Natural killer cell (primary cell): Measurements from ENCODE around the genes EPHB4, MUC12 and NAT16.

DNA sequence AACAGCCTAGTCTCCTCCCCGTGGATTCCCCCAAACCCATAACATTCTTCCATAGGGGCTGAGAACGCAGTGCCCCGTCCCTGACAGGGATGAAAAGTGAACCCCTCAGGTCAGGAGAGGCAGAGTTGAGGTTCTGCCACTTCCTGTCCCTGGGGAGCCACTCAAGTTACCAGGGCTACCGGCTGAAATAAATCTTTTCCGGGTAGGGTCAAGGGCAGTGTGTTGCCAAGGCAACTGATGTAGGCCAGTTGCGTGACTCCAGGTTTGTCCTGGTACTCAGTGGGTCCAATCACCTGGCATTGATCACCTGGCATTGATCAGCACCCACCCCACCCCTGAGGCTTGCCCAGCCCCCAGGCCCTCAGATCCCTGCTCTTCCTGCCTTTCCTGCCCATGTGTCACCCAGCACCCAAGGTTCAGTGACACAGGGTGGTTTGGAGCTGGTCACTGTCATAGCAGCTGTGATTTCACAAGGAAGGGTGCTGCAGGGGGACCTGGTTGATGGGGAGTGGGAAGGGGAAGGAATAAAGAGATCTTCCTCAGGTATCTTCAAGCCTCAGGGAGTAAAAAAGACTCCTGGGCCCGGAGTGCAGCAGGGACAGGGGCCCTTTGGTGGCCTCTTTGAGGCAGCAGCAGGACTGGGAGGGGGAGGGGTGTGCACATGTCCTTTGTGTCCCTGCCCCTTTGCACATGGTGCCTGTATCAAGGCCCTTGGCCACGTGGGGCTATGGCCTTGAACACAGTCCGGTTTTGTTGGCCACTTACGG lies 5.8 kb downstream of the SAP25 start:
- PRO-cap: no peak

DNA sequence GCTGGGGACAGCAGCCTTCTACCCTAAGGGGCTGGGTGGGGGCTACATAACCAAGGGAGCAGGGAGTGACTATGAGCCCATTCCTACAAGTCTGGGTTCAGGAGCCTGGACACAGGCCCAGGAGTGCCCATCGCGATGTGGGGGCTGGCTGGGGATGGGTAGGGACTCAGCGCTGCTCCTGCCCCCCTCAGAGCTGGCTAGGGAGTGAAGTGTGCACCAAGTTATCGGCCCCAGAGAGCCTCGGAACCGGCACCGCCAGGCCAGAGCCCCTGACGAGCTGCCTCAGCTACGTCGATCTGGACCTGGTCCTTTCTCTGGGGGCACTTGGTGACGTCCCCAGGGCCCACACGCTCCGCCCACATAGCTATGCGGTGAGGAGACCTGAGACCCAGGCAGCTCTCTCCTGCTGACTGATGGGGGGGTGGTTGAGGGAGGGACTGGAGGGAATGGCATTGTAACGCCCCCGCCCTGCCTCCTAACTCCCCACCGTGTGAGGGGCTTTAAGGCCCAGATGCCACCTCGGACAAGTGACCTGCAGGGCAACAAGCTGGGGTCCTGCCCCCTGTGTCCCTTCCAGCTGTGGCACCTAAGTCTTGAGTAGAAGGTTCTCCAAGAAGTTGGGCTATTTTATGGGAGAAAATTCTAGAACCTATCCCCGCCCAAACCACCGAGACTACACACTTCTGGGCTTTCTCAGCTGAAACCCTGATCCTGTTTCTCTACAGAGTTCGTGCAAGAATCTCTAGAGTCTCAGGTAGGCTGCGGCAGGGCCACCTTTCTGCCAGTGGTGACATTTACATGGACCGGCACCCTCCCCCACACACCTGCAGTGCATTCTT lies 2.4 kb downstream of the SAP25 start:
- PRO-cap: no peak

DNA sequence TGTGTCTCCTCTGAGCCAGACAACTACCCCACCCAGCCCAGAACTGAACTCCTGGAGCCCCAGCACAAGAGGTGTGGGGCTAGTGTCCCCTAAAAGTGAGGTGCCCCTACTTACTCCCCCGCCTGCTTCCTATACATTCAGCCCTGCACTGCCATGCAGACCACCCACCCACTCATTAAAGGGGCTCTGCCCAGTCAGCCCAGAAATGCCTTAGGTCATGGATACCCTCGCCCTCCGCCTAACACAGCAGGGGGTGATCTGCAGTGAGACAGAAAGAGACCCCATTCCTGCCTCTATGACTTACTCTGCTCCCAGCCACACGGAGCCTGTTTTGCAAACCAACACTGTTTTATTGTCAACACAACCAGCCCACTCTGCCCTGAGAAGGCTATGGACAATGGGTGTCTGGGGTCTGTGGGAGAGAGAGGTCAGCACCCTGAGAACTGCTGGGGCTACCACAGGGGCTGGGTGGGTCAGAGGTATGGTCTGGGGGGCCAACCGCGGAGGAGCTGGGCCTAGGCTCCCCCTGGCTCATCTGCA lies 1.7 kb downstream of the SAP25 start:
- PRO-cap: no peak

- PRO-cap: no peak
Observed at GRCh38 chr7:100584552-100584972, 1.4 kb downstream of the LRCH4 start.

- PRO-cap: bidirectional peak, plus-strand start at chr7:100675639, minus-strand start at chr7:100675515; bidirectional peak, plus-strand start at chr7:100675889, minus-strand start at chr7:100675750; bidirectional peak, plus-strand start at chr7:100676131, minus-strand start at chr7:100676046
Observed at GRCh38 chr7:100675366-100676421, 2.2 kb downstream of the GNB2 start.

- PRO-cap: no peak
Observed at GRCh38 chr7:100685850-100686546, 8.1 kb downstream of the GIGYF1 start.

DNA sequence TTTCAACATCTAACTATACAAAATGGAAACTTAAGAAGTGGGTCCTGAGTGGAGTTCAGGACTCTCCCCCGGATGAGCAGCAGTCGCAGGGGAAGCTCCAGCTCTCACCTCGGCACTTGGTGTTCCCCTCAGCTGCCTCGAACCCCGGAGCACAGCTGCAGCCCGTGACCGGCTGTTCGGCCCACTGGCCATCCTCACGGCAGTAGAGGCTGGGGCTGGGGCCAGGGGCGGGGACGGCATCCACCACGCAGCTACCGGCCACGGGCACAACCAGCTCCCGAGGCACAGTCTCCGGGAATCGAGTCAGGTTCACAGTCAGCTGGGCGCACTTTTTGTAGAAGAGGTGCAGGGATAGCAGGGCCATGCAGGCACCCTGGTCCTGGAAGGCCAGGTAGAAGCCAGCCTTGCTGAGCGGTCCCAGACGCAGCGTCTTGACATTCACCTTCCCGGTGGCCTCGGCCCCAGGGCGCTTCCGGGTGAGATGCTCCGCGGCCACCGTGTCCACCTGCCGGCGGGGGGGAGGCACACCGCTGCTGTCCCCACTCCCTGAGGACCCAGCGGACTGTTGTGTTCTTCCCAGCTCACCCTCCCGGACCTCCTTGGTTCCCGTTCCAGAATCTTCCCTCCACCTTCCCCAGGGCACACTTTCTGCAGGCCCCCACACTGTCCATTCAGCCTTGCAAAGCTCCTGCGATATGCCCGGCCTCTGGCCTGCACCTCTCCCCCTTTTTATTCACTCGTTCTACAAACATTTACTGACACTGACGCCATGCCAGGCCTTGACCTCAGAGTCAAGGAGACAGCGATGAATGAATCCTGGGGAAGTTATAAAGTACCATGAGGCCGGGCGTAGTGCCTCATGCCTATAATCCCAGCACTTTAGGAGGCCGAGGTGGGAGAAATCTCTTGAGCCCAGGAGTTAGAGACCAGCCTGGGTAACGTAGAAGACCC lies 4.9 kb downstream of the EPHB4 start:
- PRO-cap: no peak

DNA sequence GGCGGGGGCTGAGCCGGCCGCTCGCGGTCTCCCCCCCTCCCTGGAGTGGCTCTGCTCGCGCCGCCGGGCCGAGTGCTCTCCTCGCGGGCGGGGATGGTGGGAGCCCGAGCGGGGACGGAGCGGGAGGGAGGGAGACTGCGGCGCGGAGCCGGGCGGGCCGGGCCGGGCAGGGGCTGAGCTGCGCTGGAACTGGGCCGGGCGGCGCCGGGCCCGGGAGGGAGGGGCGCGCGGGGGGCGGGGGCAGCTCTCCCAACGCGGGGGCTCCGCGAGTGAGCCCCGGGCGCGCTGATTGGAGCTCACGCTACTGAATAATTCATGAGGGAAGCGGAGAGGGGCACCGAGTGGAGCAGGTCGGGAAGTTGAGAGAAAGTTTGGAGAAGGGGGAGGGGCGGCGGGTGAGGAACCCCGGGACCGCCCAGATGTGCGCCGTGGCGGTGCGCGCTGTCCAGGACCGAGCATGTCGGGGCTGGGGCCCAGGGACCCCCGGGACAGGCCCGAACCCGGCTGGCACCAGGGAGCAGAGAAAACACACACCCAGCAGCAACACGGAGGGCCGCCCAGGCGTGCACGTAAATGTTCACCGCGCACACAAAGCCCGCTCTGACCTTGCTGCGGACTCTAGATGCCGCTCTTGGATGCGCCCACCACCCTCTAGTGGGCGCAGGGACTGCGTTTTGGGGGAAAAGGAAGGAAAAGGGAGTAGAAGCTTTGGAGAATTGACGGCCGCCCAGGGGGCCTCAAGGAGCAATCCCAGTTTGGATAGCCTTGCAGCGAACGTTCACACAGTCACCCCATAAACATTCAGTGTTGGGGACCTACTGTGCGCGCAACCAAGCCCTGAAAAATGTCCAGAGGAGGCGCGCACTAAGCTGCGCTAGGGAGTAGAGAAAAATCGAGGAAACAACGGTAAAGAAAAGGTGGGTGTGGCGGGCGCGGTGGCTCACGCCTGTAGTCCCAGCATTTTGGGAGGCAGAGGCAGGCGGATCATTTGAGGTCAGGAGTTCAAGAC lies at the start of gene EPHB4:
EPHB4 (minus strand) TSS at position 191 of the 1,009 bp plus-strand sequence.
- PRO-cap: no peak

DNA sequence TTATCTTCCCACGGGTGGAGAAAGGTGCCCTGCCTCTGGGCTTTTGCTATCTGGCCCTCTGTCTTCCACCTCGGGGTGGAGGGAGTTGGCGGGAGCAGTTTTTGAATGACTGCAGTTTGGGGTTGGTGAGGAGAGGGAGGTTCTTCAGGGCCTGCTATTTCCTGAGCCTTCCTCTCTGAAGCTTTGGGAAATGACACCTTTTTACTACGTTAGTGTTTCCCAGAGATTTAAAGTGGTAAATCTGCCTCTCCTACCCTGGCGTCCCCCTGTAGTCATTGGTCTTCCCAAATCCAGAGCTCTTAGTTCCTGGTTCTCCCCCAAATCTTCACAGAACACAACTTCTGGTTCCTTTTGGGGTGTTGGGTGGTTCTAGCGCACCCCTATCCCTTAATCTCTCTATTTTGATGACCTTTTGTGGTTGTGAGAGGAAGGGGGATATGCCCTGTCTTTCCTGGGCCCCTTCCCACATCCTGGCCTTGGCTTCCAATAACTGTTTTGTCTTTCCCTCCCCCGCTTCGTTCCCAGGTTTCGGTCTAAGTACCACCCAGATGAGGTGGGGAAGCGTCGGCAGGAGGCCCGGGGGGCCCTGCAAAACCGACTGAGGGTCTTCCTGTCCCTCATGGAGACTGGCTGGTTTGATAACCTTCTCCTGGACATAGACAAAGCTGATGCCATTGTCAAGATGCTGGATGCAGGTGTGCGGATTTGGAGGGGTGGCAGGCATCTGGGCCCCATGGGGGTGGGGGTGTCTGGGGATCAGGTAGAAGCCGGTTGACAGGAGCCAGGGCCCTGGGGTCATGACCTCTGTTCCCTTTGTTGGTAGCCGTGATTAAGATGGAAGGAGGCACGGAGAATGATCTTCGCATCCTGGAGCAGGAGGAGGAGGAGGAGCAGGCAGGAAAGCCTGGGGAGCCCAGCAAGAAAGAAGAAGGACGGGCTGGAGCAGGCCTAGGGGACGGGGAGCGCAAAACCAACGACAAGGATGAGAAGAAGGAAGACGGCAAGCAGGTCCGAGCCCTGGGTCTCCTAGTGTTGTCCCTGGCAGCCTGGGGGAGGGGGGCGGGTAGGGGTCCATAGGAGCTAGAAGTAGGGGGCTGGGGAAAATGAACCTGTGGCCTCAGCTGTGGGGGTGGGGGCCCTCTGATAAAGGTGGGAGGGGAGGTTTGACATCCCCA lies 5.6 kb downstream of the UFSP1 start:
- PRO-cap: no peak

- PRO-cap: no peak
Observed at GRCh38 chr7:100890098-100890682, 675 bp upstream of the UFSP1 start.

- PRO-cap: no peak
Observed at GRCh38 chr7:100894767-100895396, 806 bp downstream of the ACHE start.

DNA sequence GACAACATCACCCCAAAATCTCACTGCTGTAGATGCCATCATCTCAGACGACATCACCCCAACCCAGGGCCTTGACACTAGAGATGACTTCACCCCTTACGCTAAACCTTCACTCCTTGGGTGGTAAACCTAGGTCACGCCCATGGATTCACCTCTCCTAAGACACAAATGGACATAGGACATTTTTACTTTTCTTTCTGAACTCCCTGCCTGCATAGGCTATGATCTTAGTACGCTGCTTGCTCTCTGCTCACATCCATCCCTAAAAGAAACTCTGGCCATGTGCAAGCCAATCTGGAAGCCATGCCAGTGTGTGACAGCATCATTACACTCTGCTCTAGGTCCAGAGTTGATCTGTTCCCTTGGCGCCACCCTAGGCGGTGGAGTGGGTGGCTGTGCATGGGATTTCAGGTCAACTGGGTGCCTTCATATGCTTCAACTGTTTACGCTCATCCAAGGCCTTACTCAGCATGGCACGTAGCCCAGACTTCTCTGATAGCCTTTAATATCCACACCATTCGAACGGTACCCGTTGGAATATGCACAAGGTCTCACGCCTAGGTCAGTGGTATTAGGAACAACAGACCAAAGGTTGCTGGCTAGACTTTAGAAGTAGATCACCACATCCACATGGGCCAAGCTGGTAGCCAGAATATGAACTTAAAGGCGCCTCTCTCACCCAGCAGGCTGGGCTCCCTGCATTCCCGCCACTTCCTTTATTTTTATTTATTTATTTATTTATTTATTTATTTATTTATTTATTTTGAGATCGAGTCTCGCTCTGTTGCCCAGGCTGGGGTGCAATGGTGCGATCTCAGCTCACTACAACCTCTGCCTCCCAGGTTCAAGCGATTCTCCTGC lies 18.5 kb upstream of the ACHE start:
- PRO-cap: no peak

GRCh38 chr7:100969109-100969862 lies at the start of gene MUC12:
Gene MUC12, plus strand, starts transcription at chr7:100969565.
- PRO-cap: no peak

GRCh38 chr7:101017007-101017927 lies 2.6 kb upstream of the MUC17 start:
- PRO-cap: unidirectional peak, plus-strand start at chr7:101017109; bidirectional peak, plus-strand start at chr7:101017287, minus-strand start at chr7:101017144; bidirectional peak, plus-strand start at chr7:101017658, minus-strand start at chr7:101017645

DNA sequence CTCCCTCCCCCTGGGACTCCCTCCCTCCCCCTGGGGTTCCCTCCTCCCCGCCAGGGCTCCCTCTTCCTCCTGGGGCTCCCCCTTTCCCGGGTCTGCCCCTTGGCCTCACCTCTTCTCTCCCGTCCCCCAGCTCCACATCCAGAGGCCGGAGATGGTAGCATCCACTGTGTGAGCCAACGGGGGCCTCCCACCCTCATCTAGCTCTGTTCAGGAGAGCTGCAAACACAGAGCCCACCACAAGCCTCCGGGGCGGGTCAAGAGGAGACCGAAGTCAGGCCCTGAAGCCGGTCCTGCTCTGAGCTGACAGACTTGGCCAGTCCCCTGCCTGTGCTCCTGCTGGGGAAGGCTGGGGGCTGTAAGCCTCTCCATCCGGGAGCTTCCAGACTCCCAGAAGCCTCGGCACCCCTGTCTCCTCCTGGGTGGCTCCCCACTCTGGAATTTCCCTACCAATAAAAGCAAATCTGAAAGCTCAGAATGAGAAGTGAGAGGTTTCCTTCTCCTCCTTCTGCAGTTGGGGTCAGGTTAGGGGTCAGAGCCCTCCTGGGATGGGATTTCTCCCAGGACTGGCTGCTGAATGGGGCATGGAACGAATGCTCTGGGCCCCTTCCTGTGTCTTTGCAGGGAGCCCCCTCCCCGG lies 1.3 kb upstream of the MUC17 start:
- PRO-cap: no peak

DNA sequence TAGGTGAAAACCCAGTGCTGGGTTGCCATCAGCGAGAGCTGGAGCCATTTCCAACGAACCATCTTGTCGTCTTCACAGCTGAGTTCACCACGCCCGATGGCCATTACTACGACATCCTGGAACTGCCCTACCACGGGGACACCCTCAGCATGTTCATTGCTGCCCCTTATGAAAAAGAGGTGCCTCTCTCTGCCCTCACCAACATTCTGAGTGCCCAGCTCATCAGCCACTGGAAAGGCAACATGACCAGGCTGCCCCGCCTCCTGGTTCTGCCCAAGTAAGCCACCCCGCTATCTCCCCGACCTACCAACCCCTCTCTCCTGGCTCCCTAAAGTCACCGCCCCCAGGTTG lies 6.7 kb downstream of the SERPINE1 start:
- PRO-cap: no peak

GRCh38 chr7:101161896-101162461 lies 3.4 kb downstream of the VGF start:
- PRO-cap: no peak

GRCh38 chr7:101180014-101180480 lies at the start of gene NAT16:
Gene NAT16, minus strand, starts transcription at chr7:101180293.
- PRO-cap: no peak

GRCh38 chr7:101233855-101234335 lies 3.7 kb downstream of the CLDN15 start:
- PRO-cap: no peak

- PRO-cap: no peak
Observed at GRCh38 chr7:101386511-101387178, 24.0 kb downstream of the COL26A1 start.